Measurements from ENCODE around the gene VRK2.

DNA sequence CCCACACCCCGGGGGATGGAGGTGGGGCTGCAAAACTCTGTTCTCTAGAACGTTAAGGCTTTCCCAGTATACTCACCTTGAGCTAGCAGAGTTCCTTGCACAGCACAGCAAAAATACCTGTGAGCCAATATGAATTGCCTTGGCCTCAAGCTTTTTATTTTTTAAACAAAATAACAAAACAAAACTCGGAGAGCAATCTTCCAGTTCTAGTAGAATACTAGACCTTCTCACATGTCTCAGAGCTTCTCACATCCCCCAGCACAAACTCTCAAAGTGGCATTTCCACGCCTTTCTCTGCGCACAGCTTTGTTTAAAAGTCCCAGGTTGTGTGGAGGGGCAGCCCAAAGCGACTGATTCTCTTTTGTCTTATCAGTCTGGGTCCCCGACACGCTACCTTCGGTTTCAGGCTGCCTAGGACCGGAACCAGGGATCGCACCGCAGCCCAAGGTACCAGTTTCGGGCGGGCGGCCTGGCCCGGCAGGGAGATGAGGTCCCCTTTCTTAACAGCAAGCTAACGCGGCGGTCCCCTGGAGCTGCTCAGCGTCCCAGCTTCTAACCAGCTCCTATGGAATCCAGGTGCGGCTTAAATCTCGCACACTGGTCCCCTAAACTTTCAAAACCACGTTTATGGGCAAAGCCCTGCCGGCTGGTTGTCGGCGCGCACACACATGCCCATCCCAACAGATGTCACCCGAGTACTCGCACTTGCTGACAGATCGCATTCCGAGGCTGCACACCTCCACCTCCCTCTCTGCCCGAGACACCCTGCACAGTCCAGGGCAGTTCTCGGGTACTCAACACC, 558 bp downstream of the EFEMP1 start:
- PRO-cap, result no peak
- CAGE, long polyA plus RNA, result no peak

GRCh38 chr2:55948663-55949030, 25.1 kb upstream of the EFEMP1 start:
- PRO-cap, result no peak
- CAGE, long polyA plus RNA, result no peak

DNA sequence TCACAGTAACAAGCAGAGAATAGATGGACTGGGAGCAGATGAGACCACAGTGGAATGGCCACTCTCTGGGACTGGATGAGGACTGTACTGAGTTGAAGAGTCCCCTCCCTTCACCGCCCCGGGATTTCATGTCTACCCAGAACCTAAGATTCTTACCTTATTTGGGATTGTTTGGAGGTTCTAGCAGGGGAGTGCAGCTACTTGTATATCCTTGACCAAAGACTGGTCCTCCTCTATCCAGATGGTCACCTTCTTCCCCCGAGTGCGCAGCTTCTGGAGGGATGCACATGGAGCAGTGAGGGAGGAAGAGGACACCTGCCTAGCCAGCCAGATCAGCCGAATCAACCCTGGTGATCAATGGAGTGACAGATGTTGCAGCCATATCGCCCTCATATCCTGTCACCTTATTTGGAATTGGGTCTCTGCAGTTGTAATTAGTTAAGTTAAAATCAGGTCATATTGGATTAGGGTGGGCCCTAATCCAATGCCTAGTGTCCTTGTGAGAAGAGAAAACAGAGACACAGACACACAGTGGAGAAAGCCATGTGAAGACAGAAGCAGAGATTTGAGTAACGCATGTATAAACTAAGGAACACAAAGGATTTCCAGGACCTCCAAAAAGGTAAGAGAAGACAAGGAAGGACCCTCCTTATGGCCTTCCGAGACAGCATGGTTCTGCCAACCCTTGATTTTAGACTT, 28.2 kb upstream of the EFEMP1 start:
- PRO-cap, result no peak
- CAGE, long polyA plus RNA, result no peak

DNA sequence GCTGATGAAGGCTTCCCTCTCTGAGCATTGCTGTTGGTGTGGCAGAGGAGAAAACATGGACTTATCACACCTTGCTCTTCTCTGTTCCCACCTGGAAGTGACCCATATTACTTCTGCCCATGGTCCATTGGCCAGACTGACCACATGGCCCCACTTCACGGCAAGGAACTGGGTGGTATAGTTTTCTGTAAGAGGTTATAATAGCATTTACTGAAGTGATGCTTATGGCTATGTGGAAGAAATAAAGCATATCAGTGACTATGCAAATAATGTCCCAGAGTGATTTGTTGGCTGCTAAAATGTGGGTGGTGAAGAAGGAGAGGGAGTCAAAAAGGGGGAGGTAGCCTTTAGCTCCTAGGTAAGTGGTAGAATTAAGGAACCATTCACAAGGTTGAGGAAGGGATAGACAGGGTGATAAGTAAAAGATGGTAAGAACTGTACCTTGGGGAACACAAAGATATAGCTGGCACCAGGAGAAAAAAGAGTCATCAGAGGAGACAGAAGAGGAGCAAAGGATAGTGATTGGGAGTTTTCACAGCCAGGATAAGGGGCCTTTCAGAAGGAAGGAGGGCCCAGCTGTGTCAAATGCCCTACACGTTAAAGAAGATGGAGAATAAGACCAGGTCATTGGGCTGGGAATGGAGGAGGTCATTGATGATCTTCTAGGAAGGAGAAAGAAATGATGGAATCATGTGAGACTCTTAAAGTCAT, 71.4 kb downstream of the CCDC85A start:
- PRO-cap, result no peak
- CAGE, long polyA plus RNA, result no peak

DNA sequence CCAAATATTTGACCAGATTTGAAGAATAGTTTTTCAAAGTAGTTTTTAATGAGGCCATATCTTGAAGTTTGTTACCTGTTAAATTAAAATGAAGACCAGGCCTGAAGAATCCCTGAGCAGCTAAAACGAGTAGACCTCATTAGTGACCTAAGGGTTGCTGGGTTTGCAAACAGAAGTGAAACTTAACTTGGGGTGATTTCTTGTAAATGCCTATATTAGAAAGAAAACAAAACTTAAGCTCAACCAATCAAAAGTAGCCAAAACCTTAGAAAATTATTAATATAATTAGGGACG, 138.0 kb upstream of the VRK2 start:
- PRO-cap, result bidirectional peak, plus-strand start outside the sequence, minus-strand start at position 144 of the sequence
- CAGE, long polyA plus RNA, result no peak

DNA sequence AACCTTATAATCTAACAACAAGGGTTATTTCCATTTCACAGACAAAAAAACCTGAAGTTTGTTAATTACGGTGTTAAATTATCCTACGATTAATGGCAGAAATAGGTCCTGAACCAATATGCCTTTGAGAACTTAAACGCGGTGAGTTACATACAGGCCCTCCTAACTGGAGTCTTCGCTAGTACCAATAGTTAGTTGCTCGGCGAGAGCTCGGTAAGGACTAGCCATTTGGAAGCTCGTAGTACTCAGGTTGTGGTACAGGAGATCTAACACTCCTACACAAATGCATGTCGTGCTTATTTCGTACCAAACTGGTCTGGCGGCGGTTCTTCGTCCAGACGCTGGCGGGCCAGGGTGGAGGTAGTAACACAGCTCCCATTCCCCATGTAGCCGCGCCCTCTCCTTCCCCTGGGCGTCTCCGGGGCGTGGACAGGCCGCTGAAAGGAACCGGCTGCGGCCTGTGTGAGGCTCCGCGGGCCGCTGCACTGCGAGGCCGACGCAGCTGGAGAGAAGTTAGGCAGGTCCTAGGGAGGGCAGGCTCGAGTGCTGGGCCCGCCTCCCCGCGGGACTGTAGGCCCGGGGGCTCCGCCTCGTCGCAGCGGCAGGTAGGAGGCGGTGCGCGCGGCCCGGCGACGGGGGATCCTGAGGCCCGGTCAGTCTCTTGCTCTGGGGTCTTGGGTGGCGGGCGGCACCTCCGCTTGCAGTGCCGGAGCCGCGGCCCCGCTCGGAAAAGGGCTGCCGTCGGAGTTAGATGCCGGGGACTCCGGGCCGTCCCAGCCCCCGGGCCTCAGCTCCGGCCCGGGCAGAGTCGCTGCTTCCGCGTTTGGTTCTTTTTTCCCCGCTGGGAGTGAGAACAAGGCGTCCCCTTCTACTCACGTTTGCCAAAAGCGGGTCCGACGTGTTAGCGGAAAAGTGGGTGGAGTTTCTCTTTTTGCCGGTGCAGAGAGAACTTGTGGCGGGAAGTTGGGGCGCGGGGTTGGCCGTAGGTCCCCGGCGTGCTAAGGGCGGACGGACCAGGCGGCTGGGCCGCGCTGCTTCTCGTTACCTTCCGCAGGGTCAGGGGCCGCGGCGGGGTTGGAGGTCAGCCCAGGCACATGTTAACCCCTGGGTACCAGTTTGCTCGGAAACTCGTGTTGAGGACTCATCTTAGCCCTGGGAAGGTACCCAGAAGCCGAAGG, at the start of gene VRK2:
VRK2 (plus strand) TSS at position 590 of the 1,178 bp plus-strand sequence.
- PRO-cap, result bidirectional peak, plus-strand start at position 194 of the sequence, minus-strand start outside the sequence; bidirectional peak, plus-strand start at position 598 of the sequence, minus-strand start at position 487 of the sequence; bidirectional peak, plus-strand start at position 831 of the sequence, minus-strand start at position 825 of the sequence
- CAGE, long polyA plus RNA, result no peak

DNA sequence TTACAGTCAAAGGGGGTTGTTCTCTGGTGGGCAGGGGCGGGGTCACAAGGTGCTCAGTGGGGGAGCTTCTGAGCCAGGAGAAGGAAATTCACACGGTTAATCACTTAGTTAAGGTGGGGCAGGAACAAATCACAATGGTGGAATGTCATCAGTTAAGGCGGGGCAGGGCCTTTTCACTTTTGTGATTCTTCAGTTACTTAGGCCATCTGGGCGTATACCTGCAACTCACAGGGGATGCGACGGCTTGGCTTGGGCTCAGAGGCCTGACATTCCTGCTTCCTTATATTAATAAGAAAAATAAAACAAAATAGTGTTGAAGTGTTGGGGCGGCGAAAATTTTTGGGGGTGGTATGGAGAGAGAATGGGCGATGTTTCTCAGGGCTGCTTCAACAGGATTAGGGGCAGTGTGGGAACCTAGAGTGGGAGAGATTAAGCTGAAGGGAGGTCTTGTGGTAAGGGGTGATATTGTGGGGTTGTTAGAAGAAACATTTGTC, 67.0 kb downstream of the VRK2 start:
- PRO-cap, result no peak
- CAGE, long polyA plus RNA, result no peak

- PRO-cap, result no peak
- CAGE, long polyA plus RNA, result no peak
Observed at GRCh38 chr2:58115358-58116021, 68.9 kb downstream of the VRK2 start.

DNA sequence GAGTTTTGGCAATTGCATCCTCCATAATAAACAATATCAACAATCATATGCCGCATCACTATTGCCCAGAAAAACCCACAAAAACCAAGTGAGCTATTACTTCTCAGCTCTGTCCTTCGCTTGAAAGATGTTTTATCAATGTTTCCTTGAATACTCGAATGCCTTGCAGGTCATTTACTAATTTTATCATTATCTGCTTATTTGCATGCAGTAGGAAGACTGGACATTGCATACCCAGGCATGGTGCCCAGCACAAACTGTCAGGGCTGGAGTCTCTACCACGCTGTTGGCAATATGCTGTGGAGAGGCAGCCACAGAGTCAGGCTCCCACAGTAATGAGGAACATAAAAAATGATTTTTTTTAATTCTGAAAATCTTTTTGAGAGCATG, 709.6 kb upstream of the FANCL start:
- PRO-cap, result no peak
- CAGE, long polyA plus RNA, result no peak

DNA sequence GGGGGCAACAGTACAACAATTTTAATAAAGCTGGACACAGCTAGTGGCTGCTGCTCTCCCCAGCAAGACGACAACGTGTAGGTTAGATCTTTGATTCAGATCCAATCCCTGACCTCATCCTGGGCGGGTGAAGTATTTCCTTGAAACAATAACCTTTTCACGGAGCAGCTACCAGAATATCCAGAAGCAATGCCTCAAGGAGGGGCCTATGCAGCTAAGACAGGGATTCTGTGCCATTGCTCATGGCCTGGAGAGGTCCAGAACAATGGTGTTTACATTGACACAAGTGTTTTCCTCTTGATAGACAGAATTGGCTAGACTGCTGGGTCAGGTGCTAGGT, 520.2 kb downstream of the BCL11A start:
- PRO-cap, result no peak
- CAGE, long polyA plus RNA, result no peak

GRCh38 chr2:60094405-60095075, 458.9 kb downstream of the BCL11A start:
- PRO-cap, result no peak
- CAGE, long polyA plus RNA, result no peak

DNA sequence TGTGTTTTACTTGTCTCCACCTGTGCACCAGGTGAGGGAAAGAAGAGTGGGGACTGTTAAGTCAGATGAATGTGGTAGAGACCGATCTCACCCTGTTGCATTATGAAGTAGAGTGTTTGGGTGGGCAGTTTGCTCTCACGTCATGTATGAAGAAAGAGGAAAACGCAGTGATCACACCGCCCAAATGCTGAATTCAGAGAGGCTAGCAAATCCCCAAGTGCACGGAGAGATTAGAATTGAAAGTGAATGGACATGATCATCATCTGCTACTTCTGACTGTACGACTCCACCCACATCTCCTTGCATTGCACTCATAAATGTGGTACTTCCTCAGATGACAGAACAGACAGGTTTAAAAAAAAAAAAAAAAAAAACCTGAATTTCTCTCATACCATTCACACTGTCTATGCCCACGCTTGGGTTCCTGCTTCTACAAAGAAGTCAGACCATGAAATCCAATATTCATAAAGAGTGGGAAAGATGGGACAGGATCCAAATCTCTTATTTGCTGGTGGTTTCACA, 448.6 kb downstream of the BCL11A start:
- PRO-cap, result no peak
- CAGE, long polyA plus RNA, result no peak

DNA sequence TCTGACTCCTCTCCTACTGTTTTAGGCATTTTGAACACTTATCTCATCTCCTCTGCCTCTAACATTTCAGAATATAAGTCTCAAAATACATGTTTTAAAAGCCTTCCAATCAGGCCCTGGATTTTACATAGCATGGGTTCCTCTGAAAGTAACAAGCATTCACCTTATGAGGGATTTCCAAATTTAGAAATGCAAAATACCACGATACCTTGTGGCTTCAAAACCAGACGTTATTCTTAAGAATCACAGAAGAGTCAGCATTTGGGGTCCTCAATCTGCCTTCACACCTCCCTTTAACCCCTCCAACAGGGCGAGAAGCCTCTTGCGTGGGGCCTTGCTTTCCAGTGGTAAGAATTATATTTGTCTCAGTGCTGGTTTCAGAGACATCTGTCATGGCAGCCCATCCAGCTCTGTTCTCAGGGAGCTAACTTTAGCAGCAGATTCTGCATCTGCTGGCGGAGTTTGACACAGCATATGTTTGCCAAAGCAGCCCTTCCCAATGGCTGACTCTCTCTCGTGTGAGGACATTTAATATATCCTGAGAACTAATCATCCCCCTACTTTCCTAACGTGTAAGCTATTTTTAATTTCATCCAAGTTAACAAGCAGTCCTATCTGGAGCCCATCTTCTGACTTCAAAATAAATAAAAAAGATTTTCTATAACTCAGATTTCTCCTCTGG, 91.4 kb upstream of the BCL11A start:
- PRO-cap, result no peak
- CAGE, long polyA plus RNA, result no peak

DNA sequence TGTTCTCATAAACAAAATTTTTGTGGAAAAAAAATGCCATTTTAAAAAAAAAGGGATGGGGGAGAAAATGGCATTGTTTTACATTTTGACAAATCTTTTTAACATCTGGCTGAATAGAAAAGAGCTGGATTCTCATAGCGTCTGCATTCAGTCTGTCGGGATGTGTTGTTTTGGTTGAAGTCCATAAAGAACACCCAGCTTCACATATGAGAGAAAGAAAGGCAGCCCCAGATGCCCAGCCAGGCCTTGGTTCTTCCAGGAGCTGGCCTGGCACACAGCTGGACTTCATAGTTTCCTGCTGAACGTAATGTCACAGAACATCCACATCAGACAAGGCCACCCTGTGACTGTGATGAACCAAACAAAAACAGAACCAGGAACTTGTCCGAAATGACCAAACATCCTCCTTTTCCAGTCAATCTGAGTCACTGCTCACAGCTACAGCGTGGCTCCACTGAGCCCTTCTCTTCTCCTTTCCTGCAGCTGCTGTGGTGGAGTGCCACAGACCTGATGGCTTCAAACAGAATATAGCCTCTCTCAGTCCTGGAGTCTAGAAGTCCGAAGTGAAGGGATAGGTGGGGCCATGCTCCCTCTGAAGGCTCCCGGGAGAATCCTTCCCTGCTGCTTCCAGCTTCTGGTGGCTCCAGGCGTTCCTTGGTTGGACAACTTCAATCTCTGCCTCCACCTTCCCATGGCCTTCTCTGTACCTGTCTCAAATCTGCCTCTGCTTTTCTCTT, 45.4 kb upstream of the PAPOLG start:
- PRO-cap, result no peak
- CAGE, long polyA plus RNA, result no peak

- PRO-cap, result no peak
- CAGE, long polyA plus RNA, result no peak
Observed at GRCh38 chr2:60806666-60807463, 50.8 kb downstream of the PAPOLG start.

DNA sequence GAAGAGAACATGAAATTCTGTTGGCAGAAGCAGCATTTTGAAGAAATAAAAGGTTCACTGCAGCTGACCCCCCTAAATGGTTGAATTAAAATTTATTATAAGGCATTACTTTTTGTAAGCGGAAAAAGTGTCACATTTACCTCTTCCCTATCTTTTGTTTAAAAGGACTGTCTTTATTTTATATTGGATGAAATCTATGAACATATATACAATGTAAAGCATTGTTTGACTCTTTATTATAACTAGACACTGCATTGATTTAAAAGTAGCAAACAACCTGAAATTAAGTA, 24.7 kb downstream of the C2orf74 start:
- PRO-cap, result no peak
- CAGE, long polyA plus RNA, result no peak

DNA sequence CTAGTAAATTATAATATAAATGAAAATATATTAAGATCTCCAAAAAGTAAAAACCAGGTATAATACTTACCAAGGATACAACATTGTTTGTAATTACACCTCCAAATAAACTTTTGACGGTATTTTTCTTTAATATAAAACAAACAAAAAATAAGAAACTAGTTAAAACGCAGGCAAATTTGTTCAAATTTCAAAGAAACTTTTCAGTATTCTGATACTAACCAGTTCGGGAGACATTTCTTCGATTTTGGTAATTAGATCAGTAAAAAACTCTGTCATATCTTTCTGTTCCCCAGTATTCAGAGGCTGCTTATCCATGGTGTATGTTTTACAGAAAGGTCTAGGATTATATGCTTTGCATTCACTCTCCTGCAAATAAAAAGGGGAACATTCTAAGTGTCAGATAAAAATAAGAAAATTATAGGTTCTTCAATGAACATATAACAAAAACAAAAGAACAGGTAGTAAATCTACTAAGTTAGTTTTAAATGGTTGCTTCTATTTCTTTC, 95.0 kb downstream of the C2orf74 start:
- PRO-cap, result no peak
- CAGE, long polyA plus RNA, result no peak

DNA sequence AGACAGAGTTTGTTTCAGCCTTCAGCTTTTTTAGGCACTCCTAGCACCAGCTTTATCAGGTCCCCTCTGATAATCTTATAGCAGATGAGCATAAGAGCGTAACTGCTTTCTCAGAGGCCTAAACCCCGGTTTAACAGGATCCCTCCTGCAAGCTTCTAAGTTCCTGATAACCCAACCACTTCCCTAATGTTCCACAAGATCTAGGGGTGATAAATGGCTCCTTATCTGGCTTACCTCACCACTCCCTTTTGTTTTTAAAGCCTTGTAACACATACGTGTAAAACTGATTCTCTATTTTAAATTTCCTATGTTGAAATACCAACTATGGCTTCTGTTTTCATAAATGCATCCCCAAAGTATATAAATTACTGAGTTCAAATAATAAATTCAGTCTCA, 126.1 kb downstream of the C2orf74 start:
- PRO-cap, result no peak
- CAGE, long polyA plus RNA, result no peak

GRCh38 chr2:61348623-61349062, 122.2 kb downstream of the USP34 start:
- PRO-cap, result no peak
- CAGE, long polyA plus RNA, result no peak

DNA sequence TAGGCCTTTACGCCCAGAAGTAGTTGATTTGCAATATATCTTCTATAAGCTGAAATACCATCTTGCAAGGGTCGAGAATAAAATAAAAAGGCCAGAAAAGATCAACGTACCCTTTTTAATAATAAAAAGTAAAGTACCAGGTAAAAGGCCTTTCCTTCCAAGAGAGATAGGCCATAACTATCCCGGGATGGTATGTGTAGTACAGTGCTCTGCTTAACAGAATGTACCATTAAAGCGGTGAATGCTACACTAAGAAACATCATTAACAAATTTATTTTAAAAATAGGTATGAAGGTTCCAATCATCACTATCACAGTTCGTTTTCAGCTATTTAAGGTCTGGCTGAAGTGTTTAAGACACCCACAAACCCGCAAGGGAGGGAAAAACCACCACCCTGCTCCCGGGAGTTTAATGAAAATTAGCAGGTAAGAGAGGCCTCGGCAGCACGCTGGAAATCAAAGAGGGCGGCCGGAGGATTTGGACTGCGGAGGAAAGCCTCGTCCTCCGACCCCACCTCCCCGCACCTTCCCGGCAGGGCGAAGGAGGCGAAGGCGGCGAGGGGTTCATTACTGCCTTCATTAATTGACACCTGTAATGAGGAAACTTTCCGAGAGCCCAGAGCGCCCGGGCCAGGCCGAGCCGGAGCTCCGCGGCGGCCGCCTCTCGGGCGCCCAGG, 964 bp downstream of the USP34 start:
- PRO-cap, result unidirectional peak, plus-strand start at position 443 of the sequence
- CAGE, long polyA plus RNA, result no peak

Data from B cell (primary cell).